ENCODE data around the gene CPEB2.

GRCh38 chr4:13611314-13611925 lies 16.1 kb downstream of the BOD1L1 start:
- PRO-cap, 3 experiments = no peak in any of the 3 experiments
- RAMPAGE, long total RNA = no peak
- RRBS, 2 experiments = no CpG with 5 or more reads among the region's 3 CpGs

DNA sequence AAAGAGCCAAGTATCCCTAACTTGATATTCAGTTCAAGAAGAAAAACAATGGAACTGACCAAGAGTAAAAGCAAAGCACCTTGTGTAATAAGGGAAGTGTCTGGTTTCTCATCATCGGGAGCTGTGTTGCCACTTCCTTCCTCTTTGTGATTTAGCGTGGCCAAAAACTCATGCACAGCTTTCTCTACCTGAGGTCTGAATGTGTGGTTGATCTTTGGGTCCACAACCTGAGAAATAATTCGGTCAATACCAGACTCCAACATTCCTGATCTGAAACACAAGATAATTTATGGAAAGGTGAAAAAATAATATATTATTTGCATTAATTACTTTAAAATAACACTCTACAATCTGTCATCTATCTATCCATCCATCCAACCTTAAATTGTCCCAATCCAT lies 12.3 kb downstream of the BOD1L1 start:
- PRO-cap, 3 experiments = no peak in any of the 3 experiments
- RAMPAGE, long total RNA = no peak
- RRBS, 2 experiments = no CpG with 5 or more reads among the region's 3 CpGs

GRCh38 chr4:13627942-13628503 lies 498 bp upstream of the BOD1L1 start:
- PRO-cap, 3 experiments = no peak in any of the 3 experiments
- RAMPAGE, long total RNA = no peak
- RRBS, 2 experiments = 0% methylated on average over 1 of the region's 22 CpGs; no CpG with 5 or more reads in 1 of the 2 experiments

GRCh38 chr4:13703953-13704335 lies 76.4 kb upstream of the BOD1L1 start:
- PRO-cap, 3 experiments = no peak in any of the 3 experiments
- RAMPAGE, long total RNA = no peak
- RRBS, 2 experiments = no CpG with 5 or more reads among the region's 3 CpGs

DNA sequence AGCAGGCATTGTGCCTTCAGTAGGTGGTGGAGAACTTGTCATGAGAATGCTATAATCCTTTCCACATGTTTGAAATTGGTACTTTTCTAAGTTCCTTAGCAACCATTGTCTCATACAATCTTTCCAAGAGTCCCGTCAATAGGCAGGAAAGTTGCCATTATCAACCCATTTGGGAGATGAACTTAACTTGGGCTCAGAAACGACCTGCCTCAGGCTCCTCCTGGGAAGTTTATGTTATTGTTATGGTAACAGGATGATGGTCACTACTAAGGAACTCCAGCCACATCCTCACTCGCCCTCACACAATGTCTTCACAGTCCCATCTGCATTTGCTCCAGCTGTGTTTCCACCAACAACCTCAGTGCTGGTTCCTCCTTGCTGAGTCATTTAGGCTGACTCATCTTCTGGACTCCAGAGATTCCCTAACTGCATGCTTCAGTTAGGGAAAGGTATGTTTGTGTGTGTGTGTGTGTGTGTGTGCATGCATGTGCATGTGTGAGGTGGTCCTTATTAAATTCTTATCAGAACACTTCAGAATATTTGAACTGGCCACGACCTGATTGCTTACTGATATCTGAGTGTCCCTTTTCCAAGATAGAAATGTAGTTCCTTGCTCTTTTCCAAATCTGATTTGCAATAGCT lies 293.4 kb upstream of the BOD1L1 start:
- PRO-cap, 3 experiments = no peak in any of the 3 experiments
- RAMPAGE, long total RNA = no peak
- RRBS, 2 experiments = no CpG with 5 or more reads among the region's 4 CpGs

GRCh38 chr4:15002399-15002629 lies at the start of gene CPEB2:
CPEB2 (plus strand) TSS chr4:15002481.
- PRO-cap, 3 experiments = peak in 3 of 3 experiments; most common plus-strand start chr4:15002477 (in 1)
- RAMPAGE, long total RNA = no peak
- RRBS, 2 experiments = 2% methylated on average over 11 of the region's 32 CpGs

- PRO-cap, 3 experiments = no peak in any of the 3 experiments
- RAMPAGE, long total RNA = no peak
Observed at GRCh38 chr4:15459692-15459971, 10.1 kb upstream of the CC2D2A start.

DNA sequence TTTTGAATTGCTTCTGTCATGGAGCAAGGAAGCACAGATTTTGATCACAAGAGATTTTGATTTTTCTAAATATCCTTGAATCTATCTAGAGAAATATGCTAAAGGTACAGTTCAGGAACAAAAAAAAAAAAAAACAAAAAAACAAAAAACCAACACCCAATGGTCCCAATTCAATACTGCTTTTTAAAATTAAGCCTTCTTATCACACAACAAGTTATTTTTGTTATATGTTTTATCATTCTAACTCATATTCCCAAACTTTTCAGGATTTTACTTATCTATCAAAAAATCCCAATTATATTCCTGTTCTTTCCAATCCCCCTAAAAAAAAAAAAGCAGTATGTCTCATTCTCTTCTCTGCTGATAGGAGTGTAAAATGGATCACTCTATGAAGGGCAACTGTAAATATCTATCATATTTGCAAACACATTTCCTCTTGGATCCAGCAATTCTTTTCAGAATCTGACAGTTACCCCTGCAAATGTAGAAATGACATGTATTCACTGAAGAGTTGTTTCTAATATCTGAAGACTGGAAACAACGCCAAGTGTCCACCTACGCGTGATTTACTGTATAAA lies 2.1 kb upstream of the FAM200B start:
- PRO-cap, 3 experiments = no peak in any of the 3 experiments
- RAMPAGE, long total RNA = no peak
- RRBS, 2 experiments = no CpG with 5 or more reads among the region's 3 CpGs

DNA sequence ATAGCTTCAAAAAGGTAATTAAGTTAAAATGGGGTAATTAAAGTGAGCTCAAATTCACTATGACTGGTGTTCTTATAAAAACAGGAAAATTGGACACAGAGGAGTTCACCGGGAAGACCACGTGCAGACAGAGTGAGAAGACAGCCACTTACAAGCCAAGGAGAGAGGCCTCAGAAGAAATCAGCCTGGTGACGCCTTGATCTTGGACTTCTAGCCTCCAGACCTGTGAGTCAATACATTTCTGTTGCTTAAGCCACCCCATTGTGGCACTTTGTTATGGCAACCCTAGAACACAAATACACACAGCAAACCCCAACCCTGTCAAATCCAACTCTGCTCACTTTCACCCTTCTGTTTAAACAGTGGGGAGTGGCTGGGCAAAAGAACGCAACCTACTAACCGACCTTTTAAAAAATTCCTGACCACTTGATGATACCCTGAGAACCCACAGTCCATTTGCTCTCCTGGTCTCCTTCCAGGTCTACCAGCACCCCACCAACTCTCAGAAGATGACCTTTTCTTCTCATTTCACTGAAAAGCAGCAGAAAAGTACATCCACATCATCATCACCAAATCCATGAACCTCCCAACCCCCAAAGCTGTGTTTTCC lies 4.0 kb upstream of the CD38 start:
- PRO-cap, 3 experiments = no peak in any of the 3 experiments
- RAMPAGE, long total RNA = no peak
- RRBS, 2 experiments = no CpG with 5 or more reads among the region's 5 CpGs

DNA sequence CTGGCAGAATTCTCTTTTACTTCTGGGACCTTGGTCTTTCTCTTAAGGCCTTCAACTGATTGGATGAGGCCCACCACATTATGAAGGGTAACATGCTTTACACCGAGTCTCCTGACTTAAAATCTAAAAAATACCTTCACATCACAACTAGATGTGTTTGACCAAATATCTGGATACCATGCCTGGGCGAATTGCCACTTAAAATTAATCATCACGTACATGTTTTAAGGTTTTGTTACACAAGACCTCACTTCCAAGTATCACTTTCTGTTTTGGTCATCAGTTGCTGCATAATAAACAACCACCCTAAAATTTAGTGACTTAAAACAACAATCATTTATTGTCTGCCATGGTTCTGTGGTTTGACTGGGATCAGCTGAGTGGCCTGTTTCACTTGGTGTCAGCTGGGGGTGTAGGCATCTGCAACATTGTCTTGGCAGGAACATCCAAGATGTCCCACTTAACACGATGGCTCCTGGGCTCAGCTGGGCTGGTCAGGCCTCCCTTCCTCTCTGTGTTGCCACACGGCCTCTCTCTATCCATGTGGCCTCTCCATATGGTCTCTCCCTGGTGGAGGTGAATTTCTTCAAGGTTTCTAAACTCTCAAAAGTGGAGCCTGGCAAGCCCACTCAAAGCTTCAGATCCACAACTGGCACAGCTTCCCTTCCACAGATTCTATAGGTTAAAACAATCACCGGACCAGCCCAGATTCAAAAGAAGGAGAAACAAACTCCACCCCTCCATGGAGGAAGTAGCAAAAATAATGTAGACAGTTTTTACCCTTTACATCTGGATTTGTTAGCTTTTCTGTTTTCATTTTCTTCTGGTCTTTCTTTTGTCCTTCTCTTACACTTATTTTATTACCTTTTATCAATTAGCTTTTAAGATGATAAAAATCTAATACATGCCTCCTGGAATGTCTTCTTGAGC lies 3.7 kb downstream of the CD38 start:
- PRO-cap, 3 experiments = no peak in any of the 3 experiments
- RAMPAGE, long total RNA = no peak
- RRBS, 2 experiments = no CpG with 5 or more reads among the region's 6 CpGs

DNA sequence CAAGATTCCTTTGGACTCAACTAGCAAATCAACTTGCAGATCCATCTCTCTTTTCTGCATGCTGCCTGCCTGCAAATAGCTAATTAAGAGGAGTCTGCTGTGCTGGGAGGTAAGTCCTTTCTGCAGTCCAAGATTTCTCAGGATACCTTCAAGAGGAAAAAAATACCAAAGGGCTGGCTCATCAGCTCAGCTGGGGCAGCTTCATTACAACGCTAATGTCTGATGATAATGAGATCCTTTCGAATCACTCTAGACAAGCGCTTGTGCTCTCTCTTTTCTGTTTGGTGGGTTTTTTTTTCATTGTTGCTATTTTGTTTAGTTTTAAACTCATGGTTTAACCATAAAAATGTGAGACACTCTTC lies 50.9 kb downstream of the PROM1 start:
- PRO-cap, 3 experiments = no peak in any of the 3 experiments
- RAMPAGE, long total RNA = no peak
- RRBS, 2 experiments = no CpG with 5 or more reads among the region's 3 CpGs

DNA sequence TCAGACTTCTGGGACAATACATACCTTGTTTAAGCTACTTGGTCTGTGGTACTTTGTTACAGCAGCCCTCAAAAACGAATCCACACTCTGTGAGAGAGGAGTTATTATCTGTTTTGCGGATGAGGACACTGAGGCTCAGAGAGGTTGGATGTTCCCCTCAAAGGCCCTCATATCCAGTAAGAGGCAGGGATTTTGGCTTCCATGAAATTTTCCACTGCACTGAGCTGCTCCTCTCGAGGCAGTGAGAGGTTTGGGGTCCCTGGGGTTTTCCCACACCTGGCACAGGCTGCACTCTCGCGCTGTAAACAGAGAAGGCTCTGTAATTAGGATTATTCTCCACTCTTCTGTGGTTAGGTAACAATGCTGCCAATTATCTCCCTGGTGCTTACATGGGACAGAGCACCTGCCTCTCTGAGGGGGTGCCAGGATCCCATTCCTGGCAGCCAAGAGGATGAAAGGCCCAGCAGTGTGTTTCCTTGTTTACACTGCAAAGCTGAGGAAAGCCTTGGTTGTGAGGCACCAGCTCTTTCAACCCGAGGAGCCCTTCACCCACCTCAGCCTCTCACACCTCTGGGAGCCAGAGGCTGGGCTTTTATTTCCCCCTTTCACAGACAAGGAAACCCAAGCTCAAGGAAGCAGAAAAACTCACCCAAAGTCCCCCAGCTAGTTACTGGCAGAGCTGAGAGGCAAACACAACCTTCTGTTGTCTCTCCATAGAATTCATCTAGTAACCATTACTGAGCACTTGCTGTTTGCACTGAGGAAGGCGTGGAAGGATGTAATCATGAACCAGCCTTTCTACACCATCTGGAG lies 39.5 kb upstream of the PROM1 start:
- PRO-cap, 3 experiments = no peak in any of the 3 experiments
- RAMPAGE, long total RNA = no peak
- RRBS, 2 experiments = no CpG with 5 or more reads among the region's 7 CpGs

- PRO-cap, 3 experiments = no peak in any of the 3 experiments
- RAMPAGE, long total RNA = no peak
- RRBS, 2 experiments = no CpG with 5 or more reads among the region's 5 CpGs
Observed at GRCh38 chr4:16140149-16141425, 56.8 kb upstream of the PROM1 start.

GRCh38 chr4:16235839-16236854 lies 9.9 kb upstream of the TAPT1 start:
- PRO-cap, 3 experiments = no peak in any of the 3 experiments
- RAMPAGE, long total RNA = no peak
- RRBS, 2 experiments = no CpG with 5 or more reads among the region's 6 CpGs

DNA sequence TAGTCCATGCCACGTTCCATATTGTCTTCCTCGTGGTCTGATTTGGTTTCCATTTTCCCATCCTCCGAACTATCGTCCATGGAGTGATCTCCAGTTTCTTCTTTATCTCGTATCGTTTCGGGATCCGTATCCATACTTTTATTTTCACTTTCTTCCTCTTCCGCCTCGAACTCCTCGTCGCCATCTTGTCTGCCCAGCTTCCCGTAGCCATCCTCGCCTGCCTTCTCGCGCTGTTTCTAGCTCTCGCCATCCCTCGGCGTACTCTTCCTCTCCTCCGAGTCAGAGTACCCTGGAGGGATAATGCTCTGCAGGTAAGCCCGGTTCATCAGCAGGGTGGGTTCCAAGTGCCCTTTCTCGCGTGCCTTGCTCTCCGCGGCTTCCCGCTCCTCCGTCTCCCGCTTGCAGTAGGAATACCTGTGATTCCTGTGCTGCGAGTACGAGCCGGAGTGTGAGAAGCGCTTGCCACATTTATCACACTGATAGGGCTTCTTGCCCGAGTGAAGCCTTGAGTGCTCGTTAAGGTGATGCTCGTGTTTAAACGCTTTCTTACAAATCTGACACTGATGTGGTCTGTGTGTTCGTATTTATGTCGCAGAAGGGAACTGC lies 134.5 kb upstream of the TAPT1 start:
- PRO-cap, 3 experiments = no peak in any of the 3 experiments
- RAMPAGE, long total RNA = no peak
- RRBS, 2 experiments = 83 to 96% methylated on average over 1 to 4 of the region's 38 CpGs

GRCh38 chr4:16526545-16526762 lies 300.2 kb upstream of the TAPT1 start:
- PRO-cap, 3 experiments = no peak in any of the 3 experiments
- RAMPAGE, long total RNA = no peak

GRCh38 chr4:16742461-16742859 lies 156.0 kb downstream of the LDB2 start:
- PRO-cap, 3 experiments = no peak in any of the 3 experiments
- RAMPAGE, long total RNA = no peak
- RRBS, 2 experiments = no CpG with 5 or more reads among the region's 4 CpGs

DNA sequence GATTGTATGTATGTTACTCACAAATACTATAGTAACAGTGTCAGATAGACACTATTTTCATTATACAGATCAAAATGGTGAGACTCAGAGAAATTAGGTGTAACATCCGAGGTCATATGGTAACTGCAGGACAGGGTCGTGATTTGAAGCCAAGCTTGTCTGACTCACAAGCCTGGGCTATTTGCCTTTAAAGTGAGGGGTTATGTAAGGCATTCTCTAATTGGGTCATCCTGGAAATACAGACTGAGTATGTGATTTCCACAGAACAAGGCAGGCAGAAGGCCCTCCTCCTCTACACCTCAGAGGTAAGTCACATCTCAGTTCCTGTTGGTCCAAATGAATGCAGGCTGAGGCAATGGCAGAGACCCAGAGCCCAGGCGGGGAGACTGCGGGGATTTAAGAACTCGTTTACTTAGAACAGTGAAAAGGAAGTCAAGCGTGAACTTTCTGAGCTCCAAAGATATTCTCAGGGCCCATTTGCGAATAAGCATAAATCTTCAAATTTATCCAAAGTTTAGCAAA lies 153.4 kb downstream of the LDB2 start:
- PRO-cap, 3 experiments = no peak in any of the 3 experiments
- RAMPAGE, long total RNA = no peak
- RRBS, 2 experiments = no CpG with 5 or more reads among the region's 7 CpGs

- PRO-cap, 3 experiments = no peak in any of the 3 experiments
- RAMPAGE, long total RNA = no peak
- RRBS, 2 experiments = no CpG with 5 or more reads among the region's 8 CpGs
Observed at GRCh38 chr4:16820144-16820847, 78.1 kb downstream of the LDB2 start.

GRCh38 chr4:17492148-17492543 lies 19.7 kb downstream of the QDPR start:
- PRO-cap, 3 experiments = no peak in any of the 3 experiments
- RAMPAGE, long total RNA = no peak
- RRBS, 2 experiments = no CpG with 5 or more reads among the region's 13 CpGs

All from skeletal muscle tissue (tissue), 7 donors.